Ascending aorta (tissue), 1 donor: ENCODE results near the gene TECPR1.

- PRO-cap: no peak
These were observed 27.2 kb downstream of the LMTK2 start for GRCh38 chr7:98133551-98134524.

DNA sequence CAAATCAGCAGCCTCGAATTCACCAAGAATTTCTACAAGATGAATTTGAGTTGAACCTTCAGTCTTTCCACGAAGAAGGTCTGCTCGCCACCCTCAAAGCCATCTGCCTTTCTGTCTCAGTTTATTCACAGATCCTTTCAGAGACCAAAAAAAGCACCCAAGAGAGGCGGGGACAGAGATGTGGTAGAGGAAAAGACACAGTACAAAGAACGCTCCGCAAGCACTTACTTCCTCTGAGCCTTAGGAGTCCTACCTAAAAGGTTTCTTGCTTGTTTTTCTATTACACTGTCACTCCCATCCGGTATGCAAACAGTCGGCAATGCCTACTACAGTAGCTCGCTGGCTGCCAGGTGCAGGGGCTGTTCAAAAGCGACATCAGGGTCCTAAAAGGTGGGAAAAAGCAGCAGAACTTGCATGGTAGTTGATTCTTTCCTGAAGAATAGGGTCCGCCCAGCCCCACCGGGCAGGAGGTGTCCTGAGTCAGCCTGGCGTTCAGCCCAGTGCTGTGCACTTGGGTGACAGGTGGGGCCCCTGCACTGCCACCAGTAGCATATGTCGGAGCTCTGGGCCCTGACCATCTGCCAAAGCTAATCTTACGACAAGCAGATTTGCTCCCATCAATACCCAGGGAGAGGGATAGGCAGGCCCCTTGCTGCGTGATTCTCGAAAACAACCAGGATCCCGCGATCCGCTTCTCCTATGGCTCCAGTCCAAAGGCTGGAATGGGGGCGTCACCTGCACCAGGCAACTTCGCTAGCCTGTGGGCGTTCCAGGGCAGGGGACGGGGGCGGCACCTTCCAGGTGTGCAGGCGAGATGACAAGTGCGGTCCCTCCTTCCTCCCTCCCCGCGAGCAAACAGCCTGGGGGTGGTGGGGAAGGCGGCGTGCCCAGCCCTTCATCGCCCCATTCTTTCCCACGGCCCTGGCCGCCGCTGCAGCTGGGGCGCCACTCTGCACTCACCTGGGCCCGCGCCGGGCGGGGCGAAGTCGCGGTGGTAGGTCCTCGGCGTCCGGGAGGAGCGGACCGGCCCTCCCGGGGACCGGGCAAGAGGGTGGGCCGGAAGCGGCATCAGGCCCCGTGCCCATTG is at the start of gene TECPR1:
TECPR1 (minus strand) TSS at position 1,067 of the 1,087 bp plus-strand sequence.
- PRO-cap: no peak

- PRO-cap: no peak
These were observed 14.2 kb downstream of the BRI3 start for GRCh38 chr7:98295385-98296316.

DNA sequence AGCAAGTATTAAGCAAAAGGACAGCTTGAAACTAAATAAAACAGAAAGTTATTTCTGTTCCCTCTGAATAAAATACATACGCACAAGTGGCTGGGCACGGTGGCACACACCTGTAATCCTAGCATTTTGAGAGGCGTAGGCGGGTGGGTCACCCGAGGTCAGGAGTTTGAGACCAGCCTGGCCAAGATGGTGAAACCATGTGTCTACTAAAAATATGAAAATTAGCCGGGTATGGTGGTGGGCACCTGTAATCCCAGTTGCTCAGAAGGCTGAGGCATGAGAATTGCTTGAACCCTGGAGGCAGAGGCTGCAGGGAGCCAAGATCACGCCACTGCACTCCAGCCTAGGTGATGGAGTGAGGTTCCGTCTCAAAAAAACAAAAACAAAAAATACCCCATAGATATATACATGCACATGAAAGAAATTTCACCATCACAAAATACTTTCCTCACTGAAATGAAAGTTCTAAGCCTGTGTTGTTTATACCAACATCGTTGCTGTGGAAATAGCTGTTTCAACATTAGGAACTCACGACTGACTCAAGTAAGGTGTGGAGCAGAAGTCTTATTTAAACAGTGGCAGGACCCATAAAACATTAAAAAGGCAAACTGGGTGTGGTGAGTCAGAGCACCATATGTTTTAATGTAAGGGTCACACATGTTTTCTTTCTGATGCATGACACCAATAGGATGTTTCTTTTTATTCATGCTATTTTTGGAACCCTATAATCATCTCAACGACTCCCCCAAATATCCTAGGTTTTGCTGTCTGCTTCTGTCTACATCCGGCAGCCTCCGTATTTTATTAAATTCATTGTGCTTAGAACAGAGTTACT is 48.4 kb downstream of the BAIAP2L1 start:
- PRO-cap: no peak

DNA sequence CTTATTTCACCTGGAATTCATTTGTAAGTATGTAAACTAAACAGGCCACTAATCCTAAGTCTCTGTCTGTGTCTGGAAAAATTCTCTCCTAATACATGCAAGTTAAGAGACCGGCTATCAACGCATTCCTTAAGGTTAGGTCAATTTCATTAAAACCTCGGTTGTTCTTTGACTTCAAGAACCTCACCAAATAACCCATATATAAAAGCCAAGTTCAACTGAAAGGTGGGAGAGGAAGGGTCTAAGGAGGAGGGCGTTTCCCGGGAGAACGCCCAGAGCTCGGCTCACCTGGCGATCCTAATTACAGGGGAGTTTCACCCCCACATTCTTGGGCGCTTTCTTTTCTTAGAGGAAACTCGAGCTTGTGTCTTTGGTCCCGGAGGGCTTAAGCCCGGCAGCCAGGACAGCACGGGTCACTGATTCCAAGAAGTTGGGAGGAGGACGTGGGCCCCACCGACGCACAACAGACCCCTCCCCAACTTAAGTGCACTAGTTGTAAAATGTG is 1.1 kb downstream of the BAIAP2L1 start:
- PRO-cap: no peak

- PRO-cap: no peak
These were observed 47.3 kb upstream of the NPTX2 start for GRCh38 chr7:98569515-98570503.

- PRO-cap: no peak
These were observed 116.0 kb downstream of the SMURF1 start for GRCh38 chr7:99027685-99028554.

DNA sequence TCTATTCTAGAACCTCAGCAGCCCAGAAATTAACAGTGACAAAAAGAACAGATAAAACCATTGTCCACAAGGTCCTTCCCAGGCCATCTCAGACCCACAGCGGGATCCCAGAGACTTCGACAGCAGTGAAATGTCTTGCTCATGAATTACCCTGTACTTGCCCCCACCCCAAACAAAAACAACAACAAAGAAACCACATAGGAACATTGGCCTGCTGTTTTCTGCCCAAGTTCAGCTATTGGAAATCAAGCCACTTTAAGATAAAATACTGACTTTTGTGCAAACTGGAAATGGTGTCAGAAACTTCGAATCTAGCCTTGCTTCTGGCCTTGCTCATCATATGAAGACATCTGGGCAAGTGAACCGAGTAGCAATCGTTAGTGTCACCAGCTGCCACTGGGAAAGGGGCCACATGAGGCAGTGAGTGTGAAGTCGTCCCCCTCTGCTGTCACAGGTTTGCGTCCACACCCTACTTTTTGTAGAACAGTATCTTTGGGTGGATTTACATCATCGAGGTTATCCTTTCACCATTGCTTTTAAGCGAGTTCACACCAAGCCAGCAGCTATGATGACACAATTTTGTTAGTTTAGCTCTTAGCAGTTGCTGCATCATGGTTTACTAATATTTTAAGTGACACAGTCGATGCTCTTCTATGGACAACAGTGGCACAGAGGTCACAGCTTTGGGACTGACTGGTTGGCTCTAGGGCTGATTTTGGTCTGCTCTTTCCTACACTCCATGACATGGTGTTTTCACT is 114.7 kb downstream of the SMURF1 start:
- PRO-cap: no peak

DNA sequence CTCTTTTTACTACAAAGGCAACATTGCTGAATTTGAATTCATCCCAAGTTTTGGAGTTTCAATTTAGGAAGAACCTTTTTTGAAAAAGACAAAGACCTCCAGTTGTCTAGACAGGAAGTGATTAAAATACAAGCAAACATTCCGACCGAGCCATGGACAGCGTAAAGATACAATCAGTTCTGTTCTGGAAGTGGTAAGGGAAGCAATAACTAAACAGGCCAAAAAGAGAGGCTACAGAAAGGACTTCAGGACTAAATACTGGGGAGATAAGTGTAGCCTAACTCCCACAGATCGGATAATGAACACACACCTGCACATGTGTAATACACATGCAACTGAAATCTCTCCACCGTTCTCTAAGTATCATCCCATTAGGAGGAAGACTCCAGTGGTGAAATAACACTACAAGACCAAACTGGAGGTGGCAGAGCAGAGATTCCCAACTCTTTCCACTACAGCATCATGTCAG is 100.9 kb downstream of the SMURF1 start:
- PRO-cap: no peak

DNA sequence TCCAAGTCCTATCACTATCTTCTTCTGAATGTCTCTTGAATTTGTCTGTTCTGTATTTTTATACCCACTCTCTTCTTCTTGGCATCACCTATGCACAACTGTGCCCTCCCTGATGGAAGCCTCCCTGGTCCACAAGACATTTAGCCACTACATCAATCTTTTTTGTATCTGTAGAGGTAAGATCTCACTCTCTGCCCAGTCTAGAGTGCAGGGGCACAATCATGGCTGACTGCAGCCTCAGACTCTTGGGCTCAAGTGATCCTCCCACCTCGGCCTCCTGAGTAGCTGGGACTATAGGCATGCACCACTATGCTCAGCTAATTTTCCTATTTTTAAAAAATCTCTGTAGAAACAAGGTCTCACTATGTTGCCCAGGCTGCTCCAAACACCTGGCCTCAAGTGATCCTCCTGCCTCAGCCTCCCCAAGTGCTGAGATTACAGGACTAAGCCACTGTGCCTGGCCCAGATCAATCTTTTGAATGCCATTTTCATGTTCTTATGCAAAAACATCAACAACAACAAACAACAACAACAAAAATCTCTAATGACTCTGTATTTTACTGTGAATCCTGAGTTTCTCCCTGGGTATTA is 75.7 kb downstream of the SMURF1 start:
- PRO-cap: no peak

- PRO-cap: no peak
These were observed 2.3 kb upstream of the KPNA7 start for GRCh38 chr7:99210065-99210763.

- PRO-cap: no peak
These were observed 3.7 kb upstream of the KPNA7 start for GRCh38 chr7:99211529-99212199.

DNA sequence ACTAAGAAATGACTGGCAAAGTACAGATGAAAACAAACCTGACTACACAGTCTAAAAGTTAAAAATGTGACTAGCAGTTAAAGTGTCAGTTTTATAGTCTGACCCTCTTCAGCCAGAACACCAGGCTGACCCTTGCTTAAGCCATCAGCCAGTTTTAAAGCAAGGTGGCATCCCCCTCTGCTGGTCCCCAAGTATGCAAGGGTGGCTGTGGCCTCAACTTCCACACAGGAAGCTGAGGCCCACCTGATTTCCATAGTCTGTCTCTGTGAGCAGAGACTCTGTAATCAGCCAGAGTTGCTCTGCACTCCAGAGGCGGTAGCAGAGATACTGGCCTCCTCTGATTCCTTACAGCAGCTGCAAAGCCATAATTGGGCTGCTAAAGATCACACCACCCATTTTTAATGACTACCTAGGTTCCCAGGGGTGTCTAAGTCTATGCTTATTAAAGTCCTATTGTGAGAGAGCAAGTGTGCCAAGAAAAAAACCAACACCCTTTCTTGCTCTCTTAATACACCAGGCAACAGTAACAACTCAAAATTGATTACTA is 1.9 kb downstream of the PDAP1 start:
- PRO-cap: no peak

DNA sequence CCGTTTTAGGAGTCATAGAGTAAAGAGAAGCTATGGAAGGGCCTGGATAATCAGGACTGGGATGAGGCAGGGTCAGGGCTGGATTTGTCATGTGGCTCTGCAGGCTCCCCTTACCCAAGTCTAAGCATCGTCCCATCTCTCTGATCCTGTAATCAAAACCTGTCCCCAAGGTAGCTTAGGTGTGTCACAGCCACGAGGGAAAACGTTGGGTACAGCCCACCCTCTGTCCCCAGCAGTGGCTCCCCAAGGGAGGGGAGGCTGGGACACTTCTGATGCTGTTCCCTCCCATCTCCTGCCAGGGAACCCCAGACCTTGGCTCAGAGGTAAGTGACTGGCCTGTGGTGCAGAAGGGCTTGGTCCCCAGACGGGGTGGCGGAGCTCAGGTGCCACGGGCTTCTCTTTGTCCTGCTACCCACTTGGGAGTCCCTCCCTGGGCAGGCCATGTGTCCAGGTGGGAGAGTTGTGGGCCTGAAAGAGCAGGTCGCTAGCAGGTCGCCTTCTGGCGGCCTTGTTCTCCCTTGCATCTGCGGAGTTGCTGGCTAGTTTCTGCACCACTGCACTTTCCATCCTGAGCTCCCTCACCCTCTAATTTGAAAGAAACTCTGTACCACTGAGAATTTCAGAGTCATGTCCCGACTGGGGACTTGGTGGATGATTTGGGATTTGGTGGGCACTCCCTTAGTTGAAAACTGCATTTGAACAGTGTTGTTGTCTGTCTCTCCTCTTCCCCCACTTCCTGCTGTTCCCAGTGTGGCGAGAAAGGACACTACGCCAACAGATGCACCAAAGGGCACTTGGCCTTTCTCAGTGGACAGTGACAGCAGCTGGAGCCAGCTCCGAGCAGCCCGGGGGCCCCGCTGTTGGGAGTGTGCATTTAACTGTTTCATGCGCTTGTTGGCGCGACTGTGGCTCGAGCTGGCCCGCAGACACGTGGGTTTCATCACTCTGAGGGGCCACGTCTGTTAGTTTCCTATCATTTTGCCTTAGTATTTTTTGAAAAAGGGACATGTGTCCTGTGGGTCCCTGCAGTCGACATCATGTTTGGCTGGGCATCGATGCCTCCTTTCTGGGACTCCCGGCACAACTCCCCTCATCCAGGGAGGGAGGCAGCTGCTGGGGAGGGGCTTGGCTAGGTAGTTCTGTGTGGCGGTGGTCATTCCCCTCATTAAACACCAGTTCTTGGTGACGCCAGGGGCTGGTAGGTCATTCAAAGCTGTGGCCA is 9.9 kb downstream of the ATP5MF start:
- PRO-cap: no peak

DNA sequence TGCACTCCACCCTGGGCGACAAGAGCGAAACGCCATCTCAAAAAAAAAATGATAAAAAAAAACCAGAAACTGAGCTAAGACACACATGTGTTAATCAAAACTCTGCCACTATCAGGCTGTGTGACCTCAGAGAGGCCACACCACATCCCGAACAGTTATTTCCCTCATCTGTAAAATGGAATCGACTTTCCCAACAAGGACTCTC is 844 bp downstream of the ATP5MF start:
- PRO-cap: no peak

DNA sequence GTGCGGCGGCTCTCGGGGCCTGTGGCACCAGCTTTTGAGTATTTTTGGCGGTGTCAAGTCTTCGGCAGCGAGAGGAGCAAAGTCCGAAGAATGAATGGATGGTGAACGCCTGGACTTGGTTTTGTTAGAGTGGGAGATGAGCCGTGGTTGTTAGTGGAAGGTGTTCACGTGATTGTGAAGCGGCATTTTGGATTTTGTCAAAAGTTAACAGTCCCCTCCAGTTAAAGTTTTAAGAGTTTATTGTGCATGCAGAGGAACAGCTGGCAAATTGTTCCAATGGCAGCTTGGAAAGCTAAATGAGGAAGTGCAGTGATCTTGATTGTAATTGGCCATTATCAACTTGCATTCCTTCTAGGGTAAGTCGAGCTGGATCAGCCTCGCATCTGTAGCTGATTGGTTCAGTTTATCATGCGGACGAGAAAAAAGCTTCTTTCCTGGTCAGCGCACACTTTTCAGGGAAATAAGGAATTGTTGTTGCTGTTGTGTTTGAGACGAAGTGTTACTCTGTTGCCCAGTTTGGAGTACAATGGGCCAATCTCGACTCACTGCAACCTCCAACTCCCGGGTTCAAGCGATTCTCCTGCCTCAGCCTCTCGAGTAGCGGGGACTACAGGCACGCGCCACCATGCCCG is 577 bp downstream of the ZNF789 start:
- PRO-cap: no peak

DNA sequence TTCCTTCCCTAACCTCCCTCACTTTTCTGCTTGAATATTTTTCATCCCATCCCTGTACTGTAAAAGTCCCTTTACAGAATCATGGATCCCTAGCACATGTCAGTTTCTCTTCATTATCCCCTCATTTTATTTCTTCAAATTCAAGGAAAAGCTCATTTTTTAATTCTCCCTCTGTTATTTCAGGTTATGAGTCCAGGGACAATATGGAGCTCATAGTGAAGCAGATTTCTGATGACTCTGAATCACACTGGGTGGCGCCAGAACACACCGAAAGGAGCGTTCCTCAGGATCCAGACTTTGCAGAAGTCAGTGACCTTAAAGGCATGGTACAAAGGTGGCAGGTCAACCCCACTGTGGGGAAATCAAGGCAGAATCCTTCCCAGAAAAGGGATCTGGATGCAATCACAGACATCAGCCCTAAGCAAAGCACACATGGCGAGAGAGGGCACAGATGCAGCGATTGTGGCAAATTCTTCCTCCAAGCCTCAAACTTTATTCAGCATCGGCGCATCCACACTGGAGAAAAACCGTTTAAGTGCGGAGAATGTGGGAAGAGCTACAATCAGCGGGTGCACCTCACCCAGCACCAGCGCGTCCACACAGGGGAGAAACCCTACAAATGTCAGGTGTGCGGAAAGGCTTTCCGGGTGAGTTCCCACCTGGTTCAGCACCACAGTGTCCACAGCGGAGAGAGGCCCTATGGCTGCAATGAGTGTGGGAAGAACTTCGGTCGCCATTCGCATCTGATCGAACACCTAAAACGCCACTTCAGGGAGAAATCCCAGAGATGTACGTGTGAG is 21.4 kb downstream of the ZKSCAN5 start:
- PRO-cap: no peak

GRCh38 chr7:99562104-99562635 is 3.7 kb downstream of the ZNF655 start:
- PRO-cap: no peak

DNA sequence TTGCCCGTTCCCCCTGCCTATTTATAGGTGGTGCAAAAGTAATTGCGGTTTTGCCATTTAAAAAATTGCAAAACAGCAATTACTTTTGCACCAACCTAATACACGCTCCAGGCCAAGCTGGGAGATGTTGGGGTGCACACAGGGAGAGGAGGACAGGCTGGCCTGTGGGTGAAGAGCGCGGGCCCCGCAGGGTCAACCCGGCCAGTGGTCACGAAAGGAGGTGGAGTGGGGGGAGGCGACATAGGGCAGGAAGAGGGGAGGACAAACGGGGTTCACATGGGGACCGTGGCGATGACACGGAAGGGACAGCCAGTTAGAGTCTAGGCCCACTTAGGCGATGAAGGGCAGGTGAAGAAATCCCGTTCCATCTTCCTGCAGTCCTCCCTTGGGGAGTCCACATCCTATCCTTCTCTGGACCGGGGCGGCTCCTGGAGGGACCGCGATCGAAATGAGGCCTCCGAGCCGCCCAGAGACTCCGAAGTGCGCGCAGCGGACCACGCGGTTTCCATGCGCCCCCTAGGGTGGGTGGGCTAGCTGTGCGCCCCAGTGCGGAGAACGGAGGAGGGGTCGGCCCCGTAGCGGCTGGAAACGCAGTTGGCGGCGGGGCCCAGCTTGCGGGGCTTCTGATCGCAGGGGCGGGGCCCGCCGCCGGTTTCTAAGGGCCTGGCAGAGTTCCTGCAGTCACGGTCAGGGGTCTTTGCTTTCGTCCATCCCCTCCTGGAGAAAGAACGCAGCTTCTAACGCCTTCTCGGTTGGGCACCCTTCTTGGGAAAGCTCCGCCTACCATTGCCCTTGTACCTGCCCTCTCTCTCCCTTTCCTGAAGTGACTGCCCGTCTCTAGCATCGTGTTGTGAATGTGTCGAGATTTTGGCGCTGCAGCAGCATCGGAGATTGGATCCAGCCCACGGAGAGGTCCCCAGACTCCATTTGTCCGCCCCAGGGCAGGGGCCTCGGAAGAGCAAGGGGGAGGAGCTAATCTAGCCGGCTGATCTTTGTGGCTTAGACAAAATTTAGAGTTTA is 18.0 kb upstream of the TMEM225B start:
- PRO-cap: no peak

- PRO-cap: no peak
These were observed 7.0 kb downstream of the CYP3A5 start for GRCh38 chr7:99672488-99673524.